OVCAR3 (cell line): ENCODE data around the genes ATP2B1, KERA, LUM and BTG1.

DNA sequence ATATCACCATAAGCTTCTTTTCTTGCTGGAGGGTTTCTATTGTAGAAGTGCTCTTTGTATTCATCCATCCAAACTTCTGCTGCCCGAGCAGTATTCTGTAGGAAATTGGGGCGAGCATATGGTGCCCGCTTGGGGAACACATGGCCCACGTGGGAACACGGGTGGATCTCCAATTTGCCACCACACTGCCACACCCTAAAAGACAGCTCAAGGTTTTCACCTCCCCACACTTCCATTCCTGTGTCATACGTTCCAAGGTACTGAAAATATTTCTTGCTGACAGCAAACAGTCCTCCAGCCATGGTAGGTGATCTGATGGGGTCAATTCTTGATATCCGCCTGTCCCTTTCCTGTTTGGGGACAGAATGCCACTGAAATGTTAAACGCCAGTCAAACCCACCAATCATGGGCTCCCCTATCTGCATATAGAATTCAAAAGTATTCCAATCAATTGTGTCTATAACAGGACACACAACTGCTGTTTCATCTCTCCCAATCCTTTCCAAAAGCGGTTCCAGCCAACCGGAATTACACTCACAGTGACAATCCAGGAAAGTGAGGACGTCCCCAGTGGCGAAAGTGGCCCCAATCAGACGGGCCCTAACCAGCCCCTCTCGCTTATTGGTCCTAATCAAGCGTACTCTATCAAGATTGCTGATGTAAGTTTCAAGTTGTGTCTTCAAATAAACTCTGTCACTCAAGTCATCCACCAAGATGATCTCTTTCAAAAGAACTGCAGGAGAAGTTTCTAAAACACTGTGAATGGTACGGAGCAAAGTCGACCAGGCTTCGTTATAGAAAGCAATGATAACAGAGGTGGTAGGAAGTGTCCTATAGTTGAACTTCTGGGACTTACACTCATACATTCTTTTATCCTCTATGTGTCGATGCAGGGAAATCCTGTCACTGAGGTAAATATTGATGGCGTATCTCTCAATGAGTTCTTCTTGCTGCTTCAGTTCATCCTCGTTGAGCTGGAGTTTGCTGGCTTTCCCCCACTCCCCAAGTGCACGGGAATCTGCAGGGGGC lies 958 bp downstream of the GALNT4 start:
- RRBS: no CpG with 5 or more reads among the region's 22 CpGs

DNA sequence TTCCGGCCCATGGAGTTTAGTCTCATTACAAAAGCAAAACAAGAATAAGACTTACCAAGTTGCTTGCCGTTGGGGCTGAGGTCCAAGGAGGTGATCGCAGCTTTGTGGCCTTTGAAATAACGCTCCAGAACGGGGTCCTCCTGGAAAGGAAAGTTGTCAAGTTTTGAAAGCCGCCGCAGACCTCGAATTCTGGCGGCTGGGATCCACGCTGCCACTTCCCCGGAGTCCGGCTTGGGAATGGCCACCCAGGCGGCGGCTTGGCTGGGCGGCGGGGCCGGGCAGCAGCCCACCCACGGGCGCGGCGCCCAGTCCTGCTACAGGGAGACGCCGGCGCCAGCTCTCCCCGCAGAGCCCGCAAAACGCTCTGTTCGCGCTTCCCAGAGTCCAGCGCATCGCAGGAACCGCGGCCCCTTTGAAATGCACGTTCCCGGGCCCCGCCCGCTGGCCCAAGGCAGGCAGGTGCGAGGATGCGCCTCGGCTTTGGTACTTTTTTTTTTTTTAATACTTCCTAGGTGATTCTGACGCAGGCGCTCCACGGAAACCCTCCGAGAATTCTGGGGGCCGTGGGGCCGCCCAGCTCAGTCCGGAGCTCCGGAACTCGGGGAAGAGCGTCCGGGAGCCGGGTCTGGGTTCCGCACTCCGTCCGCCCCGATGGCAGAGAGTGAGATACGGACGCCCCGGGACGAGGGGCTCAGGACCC lies 619 bp upstream of the GALNT4 start:
- RRBS: 6% methylated on average over 28 of the region's 60 CpGs

DNA sequence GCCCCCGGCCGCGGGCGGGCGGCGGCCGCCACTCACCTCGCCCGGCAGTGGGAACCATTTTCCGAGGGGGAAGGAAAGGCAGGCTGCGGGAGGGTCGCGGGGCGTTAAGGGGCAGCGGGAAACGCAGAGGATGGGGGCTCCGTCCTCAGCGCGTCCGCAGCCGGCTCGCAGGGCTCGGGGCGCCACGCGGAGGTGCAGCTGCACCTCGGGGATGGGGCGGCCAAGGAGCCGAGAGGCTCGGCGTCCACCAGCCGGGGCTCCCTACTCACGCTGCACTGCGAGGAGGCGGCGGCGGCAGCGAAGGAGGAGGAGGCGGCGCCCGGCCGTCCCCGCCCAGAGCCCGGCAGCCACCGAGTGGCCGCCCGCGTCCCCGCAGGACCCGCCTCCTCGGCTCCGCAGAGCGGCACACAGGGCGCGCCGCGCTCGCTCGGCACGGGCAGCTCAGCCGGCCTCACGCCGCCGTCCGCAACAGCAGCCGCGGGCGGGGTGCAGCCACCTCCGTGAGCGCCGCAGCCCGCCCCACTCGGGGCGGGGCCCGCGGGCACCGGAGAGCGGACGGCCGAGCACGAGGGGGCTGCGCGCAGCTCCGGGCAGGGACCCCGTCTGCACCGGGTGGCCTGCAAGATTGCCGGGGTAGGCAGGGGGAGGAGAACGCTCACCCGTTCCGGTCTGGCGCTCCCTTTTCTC lies at the start of gene ATP2B1:
Gene ATP2B1 (minus strand): TSS at position 279 of the 687 bp plus-strand sequence.
- RRBS: 3% methylated on average over 62 of the region's 91 CpGs

- RRBS: no CpG with 5 or more reads among the region's 2 CpGs
Observed at GRCh38 chr12:89942760-89943317, 234.2 kb upstream of the ATP2B1 start.

DNA sequence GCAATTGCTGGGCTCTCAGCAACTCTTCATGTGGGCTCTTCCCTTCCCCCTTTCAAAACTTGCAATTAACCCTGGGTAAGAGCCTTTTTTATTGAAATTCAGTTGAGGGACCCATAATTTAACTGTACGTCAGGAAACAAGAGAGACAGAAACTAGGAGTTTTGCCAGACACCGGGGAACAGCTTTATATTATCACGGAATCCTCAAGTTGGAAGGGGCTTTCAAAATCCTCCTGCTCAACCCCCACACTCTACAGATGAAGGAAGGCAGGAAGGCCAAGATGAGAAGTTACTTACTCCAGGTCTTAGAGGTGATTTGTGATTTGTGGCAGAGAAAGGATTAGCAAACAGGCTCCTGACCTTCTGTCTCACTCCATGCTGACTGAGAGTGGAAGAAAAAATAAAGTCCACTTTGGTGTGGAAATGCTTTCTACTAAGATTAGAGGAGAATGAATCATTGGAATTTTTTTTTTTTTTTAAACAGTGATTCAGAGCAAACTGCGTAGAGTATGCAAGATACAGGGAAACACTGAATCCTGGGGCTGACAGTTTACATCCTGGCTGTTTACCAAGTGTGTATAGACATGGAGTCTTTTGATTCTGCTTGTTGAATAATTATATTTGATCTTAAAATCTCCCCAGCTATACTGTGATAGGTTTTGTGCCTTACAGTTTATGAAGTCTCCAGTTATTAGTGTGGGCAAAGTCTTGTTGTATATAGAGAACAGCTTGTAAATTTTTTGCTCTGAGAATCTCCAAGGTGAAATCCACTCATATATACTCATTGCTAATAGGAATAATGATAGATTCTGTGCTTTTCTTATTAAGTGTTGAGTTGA lies 239.3 kb upstream of the ATP2B1 start:
- RRBS: no CpG with 5 or more reads among the region's 4 CpGs

GRCh38 chr12:89960544-89961156 lies 252.0 kb upstream of the ATP2B1 start:
- RRBS: no CpG with 5 or more reads among the region's 2 CpGs

DNA sequence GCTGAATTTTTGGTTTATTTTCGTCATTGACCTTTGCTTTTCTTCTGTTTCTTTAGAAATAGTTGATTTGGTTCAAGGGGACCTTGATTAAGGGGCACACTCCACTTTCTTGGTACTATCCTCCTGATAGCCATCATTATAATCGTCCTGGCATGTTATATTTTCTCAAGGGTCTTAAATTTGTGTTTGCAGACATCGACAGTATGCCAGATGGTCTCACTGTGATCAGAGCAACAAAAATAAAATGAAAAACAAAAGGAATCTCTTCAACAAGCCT lies 105.6 kb downstream of the CCER1 start:
- RRBS: no CpG with 5 or more reads among the region's 3 CpGs

DNA sequence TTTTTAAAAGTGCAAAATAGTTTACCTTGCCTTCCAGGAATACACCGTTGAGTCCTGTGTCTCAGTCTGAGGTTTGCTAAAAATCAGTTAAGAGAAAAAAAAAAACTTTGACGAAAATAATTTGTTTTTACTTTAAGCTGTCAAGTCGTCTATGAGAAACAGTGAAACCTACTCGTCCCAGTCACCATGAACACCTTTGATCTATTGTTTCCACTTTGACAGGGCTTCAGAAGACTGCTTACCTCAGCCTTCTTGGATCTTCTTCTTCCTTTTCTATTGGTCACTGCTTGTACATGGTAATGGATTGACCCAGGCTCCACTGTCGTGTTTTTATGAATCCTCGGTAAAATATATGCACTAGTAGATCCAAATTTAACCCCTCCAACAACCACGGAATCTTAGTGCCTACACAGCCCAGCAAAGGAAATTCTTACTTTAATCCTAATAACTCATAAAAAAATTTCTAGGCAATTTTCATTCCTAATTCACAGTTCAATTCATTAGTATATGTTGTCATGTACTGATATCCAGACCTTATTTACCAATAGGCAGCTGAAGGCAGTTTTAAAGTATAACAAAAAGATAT lies at the start of gene KERA:
Gene KERA (minus strand): TSS at position 306 of the 586 bp plus-strand sequence.
- RRBS: no CpG with 5 or more reads among the region's 7 CpGs

DNA sequence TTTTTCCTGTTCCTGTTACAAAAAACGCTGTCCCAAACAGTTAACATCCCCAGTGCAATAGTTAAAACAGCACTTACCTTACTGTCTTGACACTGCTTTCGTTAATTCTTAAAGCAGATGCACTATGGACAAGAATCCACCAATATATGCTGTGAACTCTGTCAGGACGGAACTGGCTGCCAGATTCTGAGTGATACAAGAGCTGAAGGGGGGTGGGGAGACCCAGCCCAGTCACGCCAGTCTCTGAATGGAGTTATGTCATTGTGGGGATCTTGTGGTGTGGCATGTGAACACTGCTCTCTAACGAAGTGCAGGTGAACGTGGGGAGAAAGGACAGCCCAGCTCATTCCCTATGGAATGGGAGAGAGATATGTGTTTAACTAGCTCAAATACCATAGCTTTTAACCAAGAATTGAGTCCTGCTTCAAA lies at the start of gene LUM:
Gene LUM (minus strand): TSS at position 174 of the 429 bp plus-strand sequence.
- RRBS: no CpG with 5 or more reads among the region's 6 CpGs

DNA sequence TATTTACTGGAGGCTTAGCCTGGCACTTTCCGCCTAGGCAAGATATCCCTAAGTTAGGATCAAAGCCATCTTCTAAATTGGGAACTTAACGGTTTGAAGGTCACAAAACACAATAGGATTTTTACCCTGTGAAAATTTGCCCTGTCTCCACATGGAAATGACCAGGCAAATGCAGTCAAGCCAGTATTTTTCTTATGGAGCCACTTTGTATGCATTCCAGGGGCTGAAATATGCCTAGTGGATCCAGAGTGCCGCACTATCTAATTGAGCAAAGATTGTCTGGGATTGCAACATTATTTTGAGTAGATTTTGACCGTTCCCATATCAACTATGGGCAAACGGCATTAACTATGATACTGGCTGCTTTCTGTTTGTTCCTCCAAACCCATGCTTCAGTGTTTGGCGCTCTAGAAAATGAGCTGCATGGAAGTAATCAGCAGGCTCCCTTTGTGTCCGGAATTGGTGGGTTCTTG lies 223.0 kb downstream of the BTG1 start:
- RRBS: no CpG with 5 or more reads among the region's 7 CpGs

DNA sequence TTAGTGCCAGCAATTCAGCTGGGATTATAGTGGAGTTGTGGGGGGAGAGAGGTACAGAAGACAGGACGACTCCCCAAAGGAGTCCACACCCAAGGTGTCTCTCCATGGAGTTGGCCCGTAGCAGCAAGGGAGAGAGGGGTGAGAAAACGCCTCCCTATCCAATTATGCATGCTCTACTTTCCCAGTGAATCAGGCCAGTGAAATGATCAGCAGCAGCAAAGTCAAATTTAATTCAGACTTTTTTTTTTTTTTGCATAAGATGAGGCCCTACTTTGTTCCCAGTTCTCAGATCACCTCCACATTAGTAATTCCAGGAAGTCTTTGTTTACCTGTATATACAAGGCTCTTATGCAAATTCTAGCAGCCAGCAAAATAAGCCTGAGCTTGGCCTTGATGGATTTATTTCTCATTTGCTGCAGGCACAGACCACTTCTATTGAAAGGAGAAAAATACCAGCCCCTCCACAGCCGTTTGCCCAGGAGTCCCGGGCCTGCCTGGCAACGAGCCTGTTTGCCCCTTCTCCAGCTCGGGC lies 38.4 kb downstream of the BTG1 start:
- RRBS: no CpG with 5 or more reads among the region's 7 CpGs

DNA sequence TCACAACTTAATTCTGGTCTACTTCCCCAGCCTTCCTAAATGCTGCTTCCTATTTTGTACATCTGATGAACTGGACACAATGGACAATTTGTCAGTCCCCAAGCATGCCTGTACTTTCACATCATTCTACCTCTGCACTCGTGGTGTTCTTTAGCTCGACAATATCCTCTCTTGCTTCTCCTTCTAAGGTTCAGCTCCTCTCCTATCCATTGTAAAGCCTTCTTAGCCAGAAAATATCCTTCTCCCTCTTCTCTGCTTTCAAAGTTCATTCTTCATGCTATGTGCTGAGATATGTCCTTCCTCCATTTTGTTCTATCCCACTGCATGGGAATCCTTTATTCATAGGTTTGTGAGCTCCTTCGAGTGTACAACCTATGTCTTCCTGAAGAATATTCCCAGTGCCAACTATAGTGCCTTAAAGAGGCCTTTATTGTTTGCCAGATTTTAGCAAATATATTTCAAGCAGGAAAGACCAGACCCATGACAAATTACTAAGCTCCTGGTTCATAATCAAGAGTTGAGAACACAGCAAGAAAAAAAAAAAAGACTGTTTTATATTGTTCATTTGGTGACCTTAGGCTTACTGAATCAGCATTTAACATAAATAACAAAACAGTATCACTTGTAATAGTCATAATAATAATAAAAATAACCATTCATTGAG lies 33.5 kb downstream of the BTG1 start:
- RRBS: no CpG with 5 or more reads among the region's 3 CpGs

- RRBS: no CpG with 5 or more reads among the region's 1 CpG
Observed at GRCh38 chr12:92138874-92139324, 6.7 kb downstream of the BTG1 start.

- RRBS: 5% methylated on average over 15 of the region's 45 CpGs
Observed at GRCh38 chr12:92145481-92145936, at the start of gene BTG1. Gene BTG1 (minus strand): TSS chr12:92145846.

DNA sequence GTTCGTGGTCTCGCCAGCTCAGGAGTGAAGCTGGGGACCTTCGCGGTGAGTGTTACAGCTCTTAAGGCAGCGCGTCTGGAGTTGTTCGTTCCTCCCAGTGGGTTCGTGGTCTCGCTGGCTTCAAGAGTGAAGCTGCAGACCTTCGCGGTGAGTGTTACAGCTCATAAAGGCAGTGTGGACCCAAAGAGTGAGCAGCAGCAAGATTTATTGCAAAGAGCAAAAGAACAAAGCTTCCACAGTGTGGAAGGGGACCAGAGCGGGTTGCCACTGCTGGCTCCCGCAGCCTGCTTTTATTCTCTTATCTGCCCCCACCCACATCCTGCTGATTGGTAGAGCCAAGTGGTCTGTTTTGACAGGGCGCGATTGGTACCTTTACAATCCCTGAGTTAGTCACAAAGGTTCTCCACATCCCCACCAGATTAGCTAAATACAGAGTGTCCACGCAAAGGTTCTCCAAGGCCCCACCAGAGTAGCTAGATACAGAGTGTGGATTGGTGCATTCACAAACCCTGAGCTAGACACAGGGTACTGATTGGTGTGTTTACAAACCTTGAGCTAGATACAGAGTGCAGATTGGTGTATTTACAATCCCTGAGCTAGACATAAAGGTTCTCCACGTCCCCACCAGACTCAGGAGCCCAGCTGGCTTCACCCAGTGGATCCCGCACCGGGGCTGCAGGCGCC lies 260.3 kb upstream of the BTG1 start:
- RRBS: no CpG with 5 or more reads among the region's 20 CpGs

- RRBS: no CpG with 5 or more reads among the region's 14 CpGs
Observed at GRCh38 chr12:92466281-92467444, 236.1 kb upstream of the PLEKHG7 start.

- RRBS: no CpG with 5 or more reads among the region's 5 CpGs
Observed at GRCh38 chr12:92469899-92470336, 232.9 kb upstream of the PLEKHG7 start.

DNA sequence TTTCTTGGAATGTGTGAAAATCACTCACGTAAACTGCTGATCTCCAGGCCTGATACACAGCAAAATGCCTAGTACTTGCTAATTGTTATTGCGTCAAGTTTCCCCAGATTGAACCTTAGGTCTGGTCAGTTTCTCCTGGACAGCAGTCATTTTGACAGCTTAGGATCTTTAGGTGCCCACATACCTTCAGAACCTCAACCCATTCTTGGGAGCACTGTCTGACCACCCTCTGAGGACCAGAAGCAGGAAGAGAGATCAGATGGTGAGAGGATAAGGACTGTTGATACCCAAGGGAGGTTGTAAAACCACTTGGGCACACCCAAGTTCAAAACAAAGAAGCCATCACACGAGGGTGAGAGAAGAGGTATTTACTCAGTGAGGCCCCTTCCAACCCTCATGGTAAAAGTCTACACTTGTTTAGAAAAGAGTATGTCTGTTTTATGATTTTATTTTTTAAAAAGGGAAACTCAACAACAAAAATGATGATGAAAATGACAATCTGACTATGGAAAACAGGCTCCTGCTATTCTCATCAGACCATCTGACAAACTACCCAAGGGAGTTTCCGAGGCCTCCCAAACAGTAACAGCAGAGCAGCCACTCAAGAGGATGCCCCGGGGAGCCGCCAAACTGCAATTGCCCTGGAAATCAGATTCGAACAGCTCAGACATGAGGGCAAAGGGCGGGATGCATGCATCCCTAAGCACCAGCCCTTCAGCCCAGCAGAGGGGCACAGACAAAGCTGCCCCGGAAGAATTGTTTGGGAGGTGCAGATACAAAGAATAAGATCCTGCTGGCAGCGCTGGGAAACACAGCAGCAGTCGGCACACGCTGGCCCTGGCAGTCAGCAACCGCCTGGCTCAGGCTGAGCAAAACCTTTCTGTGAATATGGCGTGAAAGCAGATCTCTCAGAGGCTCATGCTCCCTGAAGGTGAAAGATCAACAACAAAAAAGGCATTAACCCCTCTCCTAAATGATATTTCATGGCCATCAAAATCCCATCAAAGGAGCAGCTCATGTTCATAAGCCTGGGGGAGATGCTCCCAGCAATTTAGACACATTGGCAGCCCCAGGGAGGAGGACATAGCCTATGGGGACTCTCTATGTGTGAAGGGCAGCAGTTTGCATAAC lies 162.5 kb upstream of the PLEKHG7 start:
- RRBS: 100% methylated on average over 2 of the region's 14 CpGs

DNA sequence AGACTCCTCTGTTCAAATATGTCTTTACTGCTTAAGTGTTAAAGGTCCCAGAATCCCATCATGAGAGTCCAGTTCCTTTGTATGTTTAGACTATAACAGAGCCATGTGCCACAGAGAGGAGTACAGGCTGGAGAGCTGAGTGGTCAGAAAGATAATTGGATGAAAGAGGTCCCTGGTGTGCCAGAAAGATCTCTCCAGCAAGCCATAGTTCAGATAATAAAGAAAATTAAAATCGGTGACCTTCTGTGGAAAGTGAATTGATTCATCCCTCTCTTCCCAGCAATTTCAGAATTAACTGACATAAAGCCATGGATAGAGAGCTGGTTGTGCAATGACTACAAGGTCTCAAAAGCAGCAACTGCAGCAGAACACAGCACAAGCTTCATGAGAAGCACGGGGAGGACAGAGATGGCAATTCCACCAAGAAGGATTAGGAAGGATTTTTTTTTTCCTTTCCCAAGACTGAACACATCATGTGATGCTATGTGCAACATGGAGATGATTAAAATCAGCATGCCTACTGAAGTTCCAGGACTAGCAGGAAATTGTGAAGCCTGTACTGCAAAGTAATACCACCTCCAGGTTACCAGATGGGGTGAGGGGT lies 154.9 kb upstream of the PLEKHG7 start:
- RRBS: no CpG with 5 or more reads among the region's 2 CpGs

- RRBS: no CpG with 5 or more reads among the region's 3 CpGs
Observed at GRCh38 chr12:92561111-92561370, 141.7 kb upstream of the PLEKHG7 start.